GM12891 (cell line): ENCODE measurements around a stretch of chr2.

GRCh38 chr2:234494760-234495804, 1.8 kb downstream of the ARL4C start:
- RRBS: no CpG with 5 or more reads among the region's 25 CpGs

- RRBS: no CpG with 5 or more reads among the region's 9 CpGs
Observed at GRCh38 chr2:234549034-234549502, 52.2 kb upstream of the ARL4C start.

- RRBS: no CpG with 5 or more reads among the region's 7 CpGs
Observed at GRCh38 chr2:234871149-234871802, 80.5 kb upstream of the SH3BP4 start.

GRCh38 chr2:234952394-234953272, 816 bp downstream of the SH3BP4 start:
- RRBS: 13% methylated on average over 36 of the region's 82 CpGs

DNA sequence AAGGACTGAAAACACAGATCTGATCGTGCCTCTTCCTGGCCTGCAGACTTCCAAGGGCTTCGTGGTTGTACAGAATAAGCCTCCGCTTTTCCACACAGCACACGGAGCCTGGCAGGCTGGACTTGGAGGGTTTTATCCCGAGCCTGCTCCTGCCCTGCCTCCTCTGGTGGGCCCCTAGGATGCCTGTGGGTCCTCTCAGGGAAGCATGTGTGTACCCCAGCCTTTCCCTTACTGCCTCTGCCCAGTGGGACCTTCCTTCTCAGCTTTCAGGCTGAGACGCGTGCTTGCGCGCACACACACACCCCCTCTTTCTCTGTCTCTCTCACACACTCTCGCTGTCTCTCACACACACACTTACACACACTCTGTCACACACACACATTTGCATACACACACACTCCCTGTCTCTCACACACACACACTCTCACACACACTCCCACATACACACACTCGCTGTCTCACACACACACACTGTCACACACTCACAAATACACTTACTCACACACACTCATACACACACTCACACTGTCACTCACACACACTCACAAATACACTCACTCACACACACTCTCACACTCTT, 17.8 kb downstream of the SH3BP4 start:
- RRBS: no CpG with 5 or more reads among the region's 11 CpGs

- RRBS: no CpG with 5 or more reads among the region's 9 CpGs
Observed at GRCh38 chr2:234996602-234996980, 44.8 kb downstream of the SH3BP4 start.

DNA sequence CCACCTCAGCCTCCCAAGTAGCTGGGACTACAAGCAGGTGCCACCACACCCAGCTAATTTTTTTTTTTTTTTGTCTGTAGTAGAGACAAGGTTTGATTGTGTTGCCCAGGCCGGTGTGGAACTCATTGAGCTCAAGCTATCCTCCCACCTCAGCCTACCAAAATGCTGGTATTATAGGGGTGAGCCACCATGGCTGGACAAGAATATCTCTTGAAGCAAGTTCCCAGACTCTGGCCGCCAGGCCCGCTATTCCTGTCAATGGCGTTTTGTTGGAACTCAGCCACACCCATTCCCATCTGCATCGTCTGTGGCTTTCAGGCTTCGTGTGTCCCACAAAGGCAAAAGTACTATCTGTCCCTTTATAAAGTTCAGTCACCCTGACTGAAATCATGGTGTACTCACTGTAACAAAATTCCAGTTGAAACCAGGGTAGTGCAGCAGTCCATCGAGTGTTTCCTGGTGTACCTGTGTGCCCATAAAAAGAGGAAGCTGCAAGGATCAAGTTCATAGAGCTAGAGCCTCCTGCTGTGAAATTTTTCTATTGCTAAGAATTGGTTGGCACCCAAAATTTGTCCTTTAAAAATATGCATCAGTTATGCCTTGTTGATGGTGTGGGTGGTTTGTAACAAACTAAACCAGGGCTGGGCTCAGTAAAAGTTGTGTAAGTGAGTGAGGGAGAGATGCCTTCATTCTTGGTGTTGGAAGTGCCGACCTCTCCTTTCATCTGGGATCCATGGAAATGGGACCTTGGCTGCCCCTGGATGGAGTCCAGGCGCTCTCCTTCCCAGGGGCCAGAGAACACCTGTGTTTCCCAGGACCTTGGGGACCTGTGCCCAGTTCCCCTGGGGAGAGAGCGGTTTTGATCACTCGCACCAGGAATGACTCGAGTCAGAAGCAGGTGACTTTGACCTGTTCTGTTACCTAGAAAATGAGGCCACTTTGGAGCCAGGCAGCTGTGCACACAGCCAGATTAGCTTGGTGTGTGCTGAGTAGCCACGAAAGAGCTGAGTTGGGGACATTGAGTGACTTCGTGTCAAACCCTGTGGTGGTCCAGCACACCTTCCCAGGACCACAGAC, 97.0 kb downstream of the SH3BP4 start:
- RRBS: no CpG with 5 or more reads among the region's 14 CpGs

DNA sequence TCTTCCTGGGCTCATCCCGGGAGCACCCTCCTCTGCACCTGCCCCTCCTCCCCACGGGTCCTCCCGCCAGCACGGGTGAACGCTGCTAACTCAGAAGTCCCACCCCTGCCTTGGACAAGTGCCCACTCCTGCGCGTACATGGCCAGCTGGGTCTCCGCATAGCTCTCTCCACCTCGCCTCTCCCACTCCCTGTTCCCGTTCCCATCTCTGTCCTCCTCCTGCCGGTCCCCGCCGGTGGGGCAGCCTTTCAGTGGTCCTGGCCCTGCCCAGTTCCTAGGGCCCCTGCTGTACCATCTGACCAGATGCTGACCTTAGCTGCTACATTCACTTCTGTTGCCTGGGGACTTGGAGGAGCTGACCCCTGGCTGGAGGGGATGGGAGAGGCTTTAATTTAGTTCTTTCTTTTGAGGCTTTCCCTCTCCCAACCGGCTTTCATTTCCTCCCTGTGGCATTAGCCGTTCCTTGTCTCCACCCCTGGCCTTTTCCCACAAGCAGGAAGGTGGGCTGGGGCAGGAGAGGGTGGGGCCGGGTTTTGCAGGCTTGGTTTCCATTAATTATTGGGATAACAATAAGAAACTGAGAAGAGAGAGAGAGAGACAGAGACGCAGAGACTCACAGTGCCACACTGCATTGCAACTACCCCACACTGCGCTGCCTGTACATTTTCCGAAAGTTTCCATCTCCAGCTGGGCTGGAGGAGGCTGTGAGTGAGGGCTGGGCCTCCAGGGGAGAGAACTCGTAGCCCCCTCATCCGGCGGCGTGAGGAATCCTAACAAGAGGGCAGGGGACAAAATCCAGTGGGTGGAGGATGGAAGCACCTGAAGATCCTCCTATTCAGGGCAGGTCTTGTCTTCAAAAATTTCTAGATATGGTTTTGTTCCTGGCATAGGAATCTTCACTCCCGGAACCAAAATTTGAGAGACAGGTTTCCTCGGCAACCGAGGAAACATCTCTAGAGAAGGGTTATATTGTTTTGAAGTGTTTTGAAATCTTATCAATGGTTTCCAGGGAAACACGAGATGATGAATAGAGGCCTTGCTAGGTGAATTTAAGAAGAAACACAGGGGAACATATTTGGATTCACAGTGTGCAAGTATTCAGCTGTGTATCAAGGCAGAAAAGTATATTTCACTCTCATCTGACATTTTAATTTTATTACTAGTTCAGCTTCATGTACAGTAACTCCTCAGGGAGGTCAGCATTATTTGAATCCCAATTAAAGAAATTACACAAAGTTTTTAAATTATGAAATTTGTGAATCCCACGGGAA, 136.5 kb downstream of the SH3BP4 start:
- RRBS: no CpG with 5 or more reads among the region's 28 CpGs

DNA sequence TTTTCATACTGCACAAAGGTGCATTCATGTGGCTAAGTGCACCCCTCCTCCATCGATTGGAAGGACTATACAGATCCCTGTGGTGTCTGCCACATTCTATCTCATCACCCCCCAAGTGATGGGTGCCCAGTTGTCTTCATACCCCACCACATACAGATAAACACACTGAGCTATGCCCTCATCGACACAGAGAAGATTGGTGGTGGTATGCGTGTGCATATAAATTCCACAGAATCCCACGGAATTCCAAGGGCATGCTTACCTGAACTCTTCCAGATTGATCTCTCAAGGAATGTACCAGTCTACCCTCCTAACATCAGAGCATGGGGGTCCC, 107.5 kb upstream of the AGAP1 start:
- RRBS: no CpG with 5 or more reads among the region's 4 CpGs

DNA sequence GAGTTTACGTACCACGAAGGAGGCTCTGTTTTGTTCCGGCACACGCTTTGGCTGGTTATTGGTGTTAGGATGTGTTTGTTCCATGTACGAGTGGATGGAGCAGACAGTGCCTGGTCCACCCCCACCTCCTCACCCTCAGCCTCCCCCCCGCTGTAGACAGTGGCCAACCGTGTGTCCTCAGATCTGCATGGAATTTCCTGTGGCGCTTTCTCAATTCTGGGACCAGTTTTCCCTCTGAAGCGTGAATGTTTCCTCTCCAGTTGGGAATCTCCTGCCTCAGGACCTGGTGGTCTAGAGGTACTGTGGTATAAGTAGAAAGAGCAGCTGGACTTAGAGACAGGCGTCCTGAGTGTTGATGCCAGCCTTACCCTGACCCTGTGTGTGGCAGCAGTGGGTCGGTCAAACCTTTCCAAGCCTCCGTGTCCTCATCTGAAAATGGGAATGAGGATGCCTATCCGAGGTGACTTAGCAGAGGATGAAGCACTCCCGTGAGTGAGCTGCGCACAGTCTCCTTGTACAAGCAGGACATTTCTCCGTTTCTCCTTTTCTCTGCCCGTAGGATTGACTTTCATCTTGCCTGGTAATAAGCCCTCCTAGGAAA, 141.1 kb downstream of the AGAP1 start:
- RRBS: no CpG with 5 or more reads among the region's 17 CpGs

DNA sequence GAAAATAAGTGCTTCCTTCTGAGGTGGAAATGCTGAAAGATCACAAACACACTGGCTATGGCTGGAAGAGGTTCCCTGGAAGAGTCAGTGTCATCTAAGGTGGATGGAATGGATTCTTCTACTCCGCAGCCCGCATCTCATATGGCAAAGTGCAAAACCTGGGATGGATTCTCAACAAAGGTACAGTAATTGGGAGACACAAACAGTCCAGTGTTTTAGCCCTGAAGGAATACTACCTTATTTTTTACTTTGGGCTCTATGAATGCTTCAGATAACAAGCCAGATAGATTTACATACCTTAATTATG, 172.6 kb downstream of the AGAP1 start:
- RRBS: no CpG with 5 or more reads among the region's 2 CpGs

- RRBS: 9% methylated on average over 87 of the region's 195 CpGs
Observed at GRCh38 chr2:235669412-235670648, 176.0 kb downstream of the AGAP1 start.

DNA sequence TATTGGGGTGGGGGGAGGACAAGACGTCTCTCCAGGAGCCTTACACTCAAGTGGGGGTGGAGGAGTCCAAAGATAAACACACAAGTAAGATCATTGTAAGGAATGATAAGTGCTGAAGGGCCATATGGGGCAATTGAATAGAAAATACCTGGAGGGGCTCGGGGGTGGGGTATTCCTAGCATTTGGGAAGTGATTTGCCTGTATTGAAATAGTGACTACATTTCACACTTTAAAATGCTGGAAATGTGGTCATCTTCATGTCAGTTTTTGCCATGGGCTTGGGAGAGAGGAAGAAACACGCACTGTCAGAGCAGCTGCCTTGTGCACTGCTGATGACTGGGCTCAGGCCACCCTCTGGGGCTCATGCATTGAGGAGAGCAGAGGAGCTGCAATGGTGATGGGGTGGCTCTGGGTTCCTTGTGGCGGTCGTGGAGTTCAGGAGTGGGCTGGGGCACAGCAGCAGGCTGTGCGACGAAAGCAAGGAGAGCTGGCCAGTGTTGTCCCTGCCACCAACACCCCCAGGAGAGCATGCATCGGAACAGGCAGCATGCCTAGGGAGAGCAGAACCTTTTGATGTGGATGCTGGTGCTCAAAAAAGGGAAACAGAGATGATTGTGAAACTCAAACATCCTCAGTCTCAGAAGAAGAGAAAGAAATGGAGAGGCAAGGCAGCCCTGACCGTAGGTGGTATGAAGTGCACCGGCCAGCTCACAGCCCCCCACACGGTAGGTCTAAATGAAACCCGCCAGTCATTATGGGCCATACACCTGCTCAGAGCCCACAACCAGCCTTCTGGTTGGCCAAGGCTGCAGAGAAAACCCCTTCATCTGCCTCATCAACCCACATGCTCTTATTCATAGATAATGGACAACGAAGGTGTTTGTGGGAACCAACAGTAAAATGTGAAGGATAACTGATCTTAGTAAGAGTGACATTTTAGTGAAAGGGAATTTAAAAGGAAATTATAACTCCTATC, 253.6 kb downstream of the GBX2 start:
- RRBS: no CpG with 5 or more reads among the region's 13 CpGs

- RRBS: no CpG with 5 or more reads among the region's 5 CpGs
Observed at GRCh38 chr2:235974418-235974887, 193.7 kb downstream of the GBX2 start.

- RRBS: no CpG with 5 or more reads among the region's 4 CpGs
Observed at GRCh38 chr2:236079790-236080352, 88.3 kb downstream of the GBX2 start.

GRCh38 chr2:236237427-236237887, 26.7 kb downstream of the ASB18 start:
- RRBS: 30% methylated on average over 5 of the region's 57 CpGs

- RRBS: no CpG with 5 or more reads among the region's 5 CpGs
Observed at GRCh38 chr2:236261622-236261950, 2.6 kb downstream of the ASB18 start.

GRCh38 chr2:236388999-236389875, 118.0 kb downstream of the IQCA1 start:
- RRBS: no CpG with 5 or more reads among the region's 38 CpGs

- RRBS: no CpG with 5 or more reads among the region's 20 CpGs
Observed at GRCh38 chr2:236577437-236578282, 8.0 kb downstream of the ACKR3 start.

DNA sequence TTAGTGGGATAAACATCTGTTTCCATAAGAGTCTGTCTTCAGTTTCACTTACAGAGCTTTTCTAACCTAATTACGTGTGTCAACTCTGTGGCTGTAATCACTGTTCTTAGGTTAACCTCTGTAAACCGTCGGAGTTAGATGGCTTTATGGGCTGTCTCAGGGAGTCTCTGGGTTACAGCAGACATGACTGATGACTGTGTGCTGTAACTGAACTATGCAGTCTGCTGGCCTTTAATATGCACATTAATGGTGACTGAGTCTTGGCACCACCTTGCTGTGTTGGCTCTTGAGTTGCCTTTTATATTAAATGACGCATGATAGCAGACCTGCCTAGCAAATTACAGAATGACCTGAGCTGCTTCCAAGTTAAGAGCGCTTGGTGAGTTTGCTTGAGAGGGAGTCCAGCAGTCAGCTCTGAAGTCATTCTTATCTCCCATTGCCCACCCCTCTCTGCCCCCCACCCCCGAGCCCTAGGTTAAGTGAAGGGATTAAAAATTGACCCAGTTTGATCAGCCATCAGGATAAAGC, 90.2 kb downstream of the ACKR3 start:
- RRBS: no CpG with 5 or more reads among the region's 6 CpGs